A375 (cell line): ENCODE results near the gene LRP8.

DNA sequence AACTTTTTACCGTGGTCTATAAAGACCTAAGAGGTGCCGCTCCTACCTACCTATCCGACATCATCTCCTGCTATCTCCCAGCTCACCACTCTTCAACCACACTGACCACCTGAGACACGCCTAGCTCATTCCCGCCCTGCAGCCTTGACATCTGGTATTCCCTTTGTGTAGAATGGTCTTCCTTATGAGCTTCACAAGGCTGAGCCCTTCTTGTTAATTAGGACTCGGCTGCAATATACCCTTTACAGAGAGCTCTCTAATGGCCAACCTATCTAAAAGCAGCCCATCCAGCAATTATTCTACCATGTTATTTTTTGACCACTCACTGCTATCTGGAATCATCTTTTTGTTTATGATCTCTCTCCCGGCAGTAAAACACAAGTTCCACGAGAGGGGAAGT is 609 bp downstream of the MAGOH start:
- RAMPAGE, long total RNA, result no peak

DNA sequence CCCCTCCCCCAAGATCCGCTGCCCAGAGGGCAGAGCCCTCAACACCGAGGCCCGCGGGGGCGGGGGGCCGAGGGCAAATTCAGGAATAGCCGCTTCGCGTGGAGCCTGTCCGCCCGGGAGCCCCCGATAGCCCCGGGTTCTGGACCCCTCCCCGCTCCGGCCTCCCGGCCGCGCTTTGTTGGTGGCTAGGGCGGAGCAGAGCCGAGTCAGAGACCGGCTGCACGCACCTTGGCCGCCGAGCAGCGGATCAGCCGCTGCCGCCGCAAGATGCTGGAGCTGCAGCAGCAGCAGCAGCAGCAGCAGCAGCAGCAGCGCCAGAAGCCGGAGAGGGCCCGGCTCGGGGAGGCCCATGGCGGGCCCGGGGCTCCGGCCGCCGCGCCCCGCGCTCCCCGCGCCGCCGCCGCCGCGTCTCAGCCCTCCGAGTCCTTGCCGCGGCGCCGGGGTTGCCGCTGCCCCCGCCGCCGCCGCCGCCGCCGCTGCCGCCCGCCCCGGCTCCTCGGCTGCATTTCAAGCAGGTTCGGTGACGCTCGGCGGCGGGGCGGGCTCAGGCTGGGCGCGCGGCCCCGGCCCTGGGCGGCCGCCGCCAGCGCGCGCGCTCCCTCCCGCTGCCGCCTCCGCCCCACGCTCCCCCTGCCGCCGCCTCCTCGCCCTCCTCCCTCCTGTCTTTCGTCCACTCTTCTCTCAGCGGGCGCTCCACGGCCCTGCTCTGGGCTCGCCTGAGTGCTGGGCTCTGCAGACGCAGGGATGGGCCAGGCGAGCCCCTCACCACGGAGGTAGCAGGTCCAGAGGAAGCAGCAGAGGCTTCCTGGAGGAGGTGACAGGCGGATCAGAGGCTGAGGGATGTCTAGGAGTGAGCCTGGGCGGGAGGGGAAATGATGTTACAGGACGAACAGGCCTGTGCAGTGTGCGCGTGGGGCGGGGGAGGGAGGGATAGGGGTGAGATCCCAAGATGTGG is at the start of gene LRP8:
TSS of gene LRP8 (minus strand) at position 509 of the 955 bp plus-strand sequence.
- RAMPAGE, long total RNA, result no peak

- RAMPAGE, long total RNA, result no peak
Observed at GRCh38 chr1:53512304-53512690, 53.1 kb downstream of the DMRTB1 start.

- RAMPAGE, long total RNA, result no peak
Observed at GRCh38 chr1:53740650-53741128, 1.7 kb upstream of the GLIS1 start.

DNA sequence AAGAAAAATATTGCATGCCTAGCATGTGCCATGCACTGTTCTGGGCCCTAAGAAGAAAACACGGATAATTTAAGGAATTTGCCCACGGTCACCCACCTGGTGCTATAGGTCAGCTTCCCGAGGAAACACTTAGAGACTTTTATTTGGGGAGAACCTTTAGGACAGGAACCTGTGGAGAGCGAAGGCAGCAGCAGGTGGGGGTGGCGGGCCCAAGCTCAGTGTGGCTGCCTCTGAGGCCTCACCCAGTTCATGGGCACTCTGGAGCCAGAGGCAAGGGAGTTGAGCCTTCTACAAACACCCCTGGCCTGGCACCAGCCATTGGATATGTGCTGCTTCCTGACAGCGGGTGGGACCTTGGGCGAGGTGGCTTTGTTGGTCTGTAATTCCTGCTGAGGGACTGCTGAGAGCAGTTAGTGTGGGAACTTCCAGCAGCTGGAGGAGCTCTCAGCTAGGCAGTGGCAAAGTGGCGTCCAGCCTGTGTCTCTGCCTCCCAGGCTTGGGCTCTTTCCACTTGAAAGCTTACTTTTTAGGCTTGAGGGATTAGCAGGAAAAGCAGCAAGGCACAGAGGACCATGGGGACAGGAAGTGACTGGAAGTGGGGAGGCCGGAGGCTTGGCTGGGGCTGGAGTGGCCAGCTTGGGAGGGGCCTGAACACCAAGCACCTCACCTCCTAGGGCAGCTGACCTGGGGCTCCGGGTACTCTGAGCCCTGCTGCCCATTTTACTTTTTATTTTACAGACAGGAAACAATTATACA is 19.1 kb downstream of the MRPL37 start:
- RAMPAGE, long total RNA, result no peak

DNA sequence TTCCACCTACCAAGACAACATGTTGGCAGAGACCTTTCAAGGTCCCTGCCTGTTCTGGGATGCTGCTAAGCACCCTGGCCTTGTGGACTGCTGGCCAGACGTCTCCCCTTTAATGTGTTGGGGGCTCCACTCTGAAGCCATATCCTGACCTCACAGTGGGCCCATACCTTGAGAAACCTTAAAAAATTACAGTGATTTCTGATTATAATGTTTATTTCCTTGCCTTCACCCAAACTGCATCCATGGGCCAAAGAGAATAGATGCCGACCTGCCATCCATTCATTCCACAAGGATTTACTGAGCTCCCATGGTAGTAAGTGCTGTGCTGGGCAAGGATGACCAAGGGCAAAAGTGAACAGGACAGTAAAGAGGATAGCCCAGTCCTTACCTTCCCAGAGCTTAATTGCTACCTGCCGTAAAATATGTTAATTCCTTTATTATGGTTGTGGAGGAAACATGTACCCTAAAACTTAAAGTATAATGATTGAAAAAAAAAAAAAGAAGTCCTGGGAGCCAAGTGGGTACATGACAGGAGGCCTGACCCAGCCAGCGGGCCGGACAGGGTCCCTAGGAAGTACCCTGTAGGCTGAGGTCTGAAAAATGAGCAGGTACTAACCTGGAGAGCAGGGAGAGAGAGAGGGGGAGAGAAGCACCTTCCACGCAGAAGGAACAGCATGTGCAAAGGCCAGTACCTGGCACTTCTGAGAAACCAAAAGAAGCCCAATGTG is 141.4 kb downstream of the MRPL37 start:
- RAMPAGE, long total RNA, result no peak

- RAMPAGE, long total RNA, result no peak
Observed at GRCh38 chr1:54344663-54345722, 145.0 kb downstream of the MRPL37 start.

- RAMPAGE, long total RNA, result no peak
Observed at GRCh38 chr1:54349646-54350207, 149.8 kb downstream of the MRPL37 start.

- RAMPAGE, long total RNA, result no peak
Observed at GRCh38 chr1:54391370-54392145, 156.5 kb upstream of the ACOT11 start.

- RAMPAGE, long total RNA, result no peak
Observed at GRCh38 chr1:54401520-54401985, 146.5 kb upstream of the ACOT11 start.

GRCh38 chr1:54408278-54408600 is 139.8 kb upstream of the ACOT11 start:
- RAMPAGE, long total RNA, result no peak

DNA sequence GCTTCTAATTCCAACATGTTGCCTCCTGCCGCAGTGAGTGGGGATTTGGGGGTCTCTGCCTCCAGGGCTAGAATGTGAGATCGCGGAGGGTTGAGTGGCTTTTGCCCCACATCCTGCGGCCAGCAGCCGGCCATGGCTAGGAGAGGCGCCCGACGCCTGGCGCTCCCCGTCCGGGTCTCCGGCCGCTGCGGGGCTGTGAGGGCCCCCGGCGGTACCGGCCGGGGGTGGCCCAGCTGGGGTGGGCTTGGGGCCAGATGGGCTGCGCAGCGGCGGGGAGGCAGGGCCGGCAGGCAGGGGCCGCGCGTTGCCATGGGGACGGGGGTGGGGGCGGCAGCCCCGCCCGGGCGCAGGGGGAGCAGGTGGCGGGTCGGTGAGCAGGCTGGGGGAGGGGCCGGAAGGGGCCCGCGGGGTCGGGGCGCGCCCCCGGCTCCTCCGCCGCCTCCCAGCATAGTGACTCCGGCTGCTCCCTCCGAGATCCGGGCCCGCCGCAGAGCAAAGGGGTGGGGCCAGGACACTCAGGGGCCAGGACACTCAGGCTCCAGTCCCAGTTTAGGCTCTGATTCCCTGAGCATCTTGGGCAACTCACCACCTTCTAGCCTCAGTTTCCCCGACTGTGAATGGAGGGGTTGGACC is 73.3 kb upstream of the ACOT11 start:
- RAMPAGE, long total RNA, result no peak

DNA sequence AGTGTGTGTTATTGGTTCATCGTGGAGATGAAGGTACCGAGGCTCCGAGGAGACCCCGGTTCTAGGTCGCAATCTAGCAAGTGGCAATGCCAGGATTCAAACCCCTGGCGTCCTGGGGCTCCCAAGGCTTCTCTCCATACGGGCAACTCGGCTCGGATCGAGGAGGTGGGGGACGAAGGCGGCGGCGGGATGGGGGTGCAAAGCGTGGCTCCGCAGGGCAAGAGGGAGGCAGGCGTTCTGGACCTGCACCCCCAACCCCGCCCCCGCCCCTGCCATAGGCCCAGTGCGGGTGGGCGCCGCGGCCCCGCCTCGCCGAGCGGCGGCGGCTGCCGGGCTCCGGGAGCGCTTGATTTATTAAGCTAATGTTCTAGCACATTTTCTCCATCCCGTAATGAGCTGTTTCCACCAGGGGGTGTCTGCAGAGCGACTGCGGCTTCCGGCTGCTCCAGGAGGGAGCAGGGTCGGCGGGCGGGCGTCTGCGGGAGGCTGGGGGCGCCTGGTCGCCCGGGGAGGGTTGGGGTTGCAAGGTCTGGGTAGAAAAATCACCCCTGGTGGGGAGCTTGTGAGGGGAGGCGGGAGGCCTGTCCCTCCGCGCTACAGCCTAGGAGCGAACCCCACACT is 48.7 kb upstream of the ACOT11 start:
- RAMPAGE, long total RNA, result no peak

GRCh38 chr1:54592471-54592722 is 30.9 kb downstream of the FAM151A start:
- RAMPAGE, long total RNA, result no peak

DNA sequence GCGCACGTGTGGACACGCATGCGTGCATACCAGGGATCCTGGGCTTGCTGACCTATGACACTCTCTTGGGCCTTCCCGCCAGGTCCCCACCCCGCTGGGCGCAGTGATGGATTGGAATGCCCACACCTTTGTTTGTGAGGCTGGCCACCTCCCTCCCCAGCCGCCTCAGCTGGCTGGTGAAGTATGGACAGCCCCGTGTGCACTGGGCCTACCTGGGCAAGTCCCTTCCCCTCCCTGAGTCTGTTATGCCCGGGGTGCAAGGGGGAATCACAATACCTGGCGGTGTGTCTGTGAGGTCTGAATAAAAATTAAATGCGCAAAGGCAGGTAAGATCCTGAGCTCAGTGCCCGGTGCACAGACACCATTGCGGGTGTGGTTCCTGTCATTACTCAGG is 4.9 kb downstream of the TTC22 start:
- RAMPAGE, long total RNA, result no peak

DNA sequence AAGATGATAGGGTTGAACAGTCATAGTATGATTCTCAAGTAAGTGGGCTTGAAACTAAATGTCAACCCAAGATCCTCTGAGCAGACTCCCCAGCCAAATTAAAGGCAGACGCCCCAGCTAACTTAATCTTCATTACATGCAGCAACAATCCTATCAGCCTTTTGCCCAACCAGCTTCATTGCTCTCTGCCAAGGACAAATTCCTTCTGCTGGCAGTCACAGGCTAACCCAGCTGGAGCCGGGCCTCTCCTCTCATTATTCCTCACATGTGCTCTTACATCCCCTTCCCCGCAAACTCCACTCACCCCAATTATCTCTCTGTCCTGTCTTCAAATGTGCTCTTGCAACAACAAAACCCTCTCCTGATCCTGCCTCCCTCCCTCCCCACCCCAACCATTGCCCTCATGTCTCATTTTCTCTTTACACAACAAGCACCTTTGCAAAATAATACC is 35.8 kb upstream of the DHCR24 start:
- RAMPAGE, long total RNA, result no peak

- RAMPAGE, long total RNA, result no peak
Observed at GRCh38 chr1:55052553-55053019, 13.2 kb downstream of the PCSK9 start.

DNA sequence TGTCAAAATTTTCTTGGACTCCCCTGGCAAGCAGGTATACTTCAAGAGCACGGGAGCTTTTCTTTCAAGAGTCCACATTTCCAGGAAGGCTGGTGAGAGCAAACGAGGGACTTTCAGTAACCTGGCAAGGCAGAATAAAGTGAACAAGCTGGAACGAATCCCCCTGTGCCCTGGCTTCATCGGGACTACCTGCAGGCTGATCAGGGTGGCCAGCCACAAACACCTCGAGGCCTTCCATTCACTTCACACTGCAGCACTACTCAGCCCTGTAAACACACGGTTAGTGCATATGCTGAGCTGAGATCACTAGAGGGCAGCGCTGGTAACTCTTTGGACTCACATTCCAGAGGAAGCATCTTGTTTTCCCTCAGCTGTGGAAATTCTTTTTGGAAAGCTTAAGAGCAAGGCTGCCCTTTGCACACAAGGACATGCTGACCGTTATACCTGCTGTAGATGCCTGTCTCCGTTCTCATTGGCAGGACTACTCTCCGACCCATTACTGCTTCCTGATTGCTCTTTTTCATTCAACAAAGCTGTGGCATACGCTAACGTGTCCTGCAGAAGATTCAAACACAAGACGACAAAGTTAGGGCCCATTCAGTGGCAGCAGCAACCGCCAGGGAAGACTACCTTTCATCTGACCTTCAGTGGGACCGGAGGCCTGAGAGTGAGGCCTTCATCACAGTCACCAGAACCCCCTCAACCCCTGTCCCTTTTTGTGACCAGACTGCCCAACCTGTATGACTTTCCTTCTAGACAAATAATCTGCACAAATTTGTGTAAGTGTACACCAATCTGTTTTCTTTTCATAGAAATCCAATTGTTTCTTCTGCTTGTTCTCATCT is 32.2 kb downstream of the PCSK9 start:
- RAMPAGE, long total RNA, result no peak

DNA sequence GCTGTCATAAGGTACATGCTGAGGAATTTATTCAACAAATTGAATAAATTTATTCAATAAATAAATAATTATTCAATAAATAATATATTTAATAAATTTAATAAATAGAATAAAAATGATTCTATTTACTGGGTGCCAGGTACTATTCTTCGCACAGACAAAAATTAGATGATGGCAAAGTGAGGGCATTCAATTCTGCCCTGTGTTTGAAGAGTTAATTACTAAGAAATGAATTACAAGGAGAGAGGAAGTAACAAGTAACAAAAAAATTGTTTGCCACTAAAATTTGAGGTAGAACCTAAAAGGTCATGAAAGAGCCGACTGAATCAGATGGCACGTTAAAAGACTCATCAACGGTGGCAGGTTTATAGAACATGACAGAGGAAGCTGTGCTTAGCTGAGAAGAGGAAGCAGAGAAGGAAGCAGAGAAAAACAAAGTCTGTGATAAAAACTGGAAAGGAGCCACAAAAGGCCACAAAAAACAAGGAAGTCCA is 2.2 kb upstream of the USP24 start:
- RAMPAGE, long total RNA, result no peak

DNA sequence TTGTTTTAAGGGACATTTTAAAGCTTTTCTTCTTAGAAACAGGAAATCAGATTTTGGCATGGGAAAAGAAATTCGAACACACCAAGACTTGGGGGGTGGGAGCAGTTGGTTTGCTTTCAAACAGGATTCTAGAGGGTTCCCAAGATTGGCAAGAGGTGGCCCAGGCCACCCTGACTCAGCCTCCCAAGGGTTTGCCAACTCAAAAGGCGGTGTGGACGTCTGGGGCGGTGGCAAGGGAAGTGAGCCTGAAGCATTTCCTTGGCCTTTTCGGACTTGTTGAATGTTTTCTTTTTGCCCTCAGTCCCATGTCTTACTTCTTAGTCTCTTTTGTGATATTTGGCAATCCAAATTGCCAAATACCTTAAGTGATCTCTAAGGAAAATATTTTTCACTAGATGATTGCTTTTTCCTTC is 374.4 kb upstream of the USP24 start:
- RAMPAGE, long total RNA, result no peak